Mesenchymal stem cell of Wharton's jelly (primary cell): ENCODE measurements around a stretch of chr22.

DNA sequence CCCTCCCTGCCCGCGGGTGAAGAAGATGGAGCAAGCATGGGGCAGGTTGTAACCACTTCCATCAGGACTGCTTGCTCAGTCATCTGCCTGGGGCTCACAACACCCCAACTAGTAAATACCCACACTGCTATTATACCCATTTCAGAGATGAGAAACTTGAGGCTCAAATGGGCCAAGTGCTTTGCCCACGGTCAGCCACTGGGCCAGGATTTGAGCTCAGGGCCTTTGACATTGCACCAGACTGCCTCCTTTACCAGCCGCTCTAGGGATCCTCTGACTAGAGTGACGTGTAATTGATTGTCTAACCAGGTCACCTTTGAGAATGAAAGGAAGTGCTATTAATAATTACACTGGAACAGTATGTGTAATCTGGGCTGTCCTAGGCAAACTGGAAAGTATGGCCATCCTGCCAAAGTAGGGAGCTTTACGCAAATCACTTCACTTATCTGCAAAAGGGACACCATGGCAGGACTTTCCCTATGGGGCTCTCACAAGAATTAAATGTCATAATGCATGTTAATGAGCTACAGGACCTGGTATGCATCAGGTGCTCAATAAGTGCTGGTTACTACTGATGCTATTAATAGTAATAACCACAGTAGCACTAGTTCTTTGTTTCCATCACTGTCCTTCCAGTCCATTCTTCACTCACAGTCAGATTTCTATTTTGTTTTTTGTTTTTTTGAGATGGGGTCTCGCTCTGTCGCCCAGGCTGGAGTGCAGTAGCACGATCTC is 2.7 kb upstream of the CDC42EP1 start:
- CAGE, long polyA plus RNA = no peak

GRCh38 chr22:37601592-37602430 is 6.8 kb upstream of the GGA1 start:
- CAGE, long polyA plus RNA = no peak

- CAGE, long polyA plus RNA = no peak
Measured at GRCh38 chr22:37607832-37608061, 887 bp upstream of the GGA1 start.

GRCh38 chr22:37623268-37624325 is 15.0 kb downstream of the GGA1 start:
- CAGE, long polyA plus RNA = no peak

DNA sequence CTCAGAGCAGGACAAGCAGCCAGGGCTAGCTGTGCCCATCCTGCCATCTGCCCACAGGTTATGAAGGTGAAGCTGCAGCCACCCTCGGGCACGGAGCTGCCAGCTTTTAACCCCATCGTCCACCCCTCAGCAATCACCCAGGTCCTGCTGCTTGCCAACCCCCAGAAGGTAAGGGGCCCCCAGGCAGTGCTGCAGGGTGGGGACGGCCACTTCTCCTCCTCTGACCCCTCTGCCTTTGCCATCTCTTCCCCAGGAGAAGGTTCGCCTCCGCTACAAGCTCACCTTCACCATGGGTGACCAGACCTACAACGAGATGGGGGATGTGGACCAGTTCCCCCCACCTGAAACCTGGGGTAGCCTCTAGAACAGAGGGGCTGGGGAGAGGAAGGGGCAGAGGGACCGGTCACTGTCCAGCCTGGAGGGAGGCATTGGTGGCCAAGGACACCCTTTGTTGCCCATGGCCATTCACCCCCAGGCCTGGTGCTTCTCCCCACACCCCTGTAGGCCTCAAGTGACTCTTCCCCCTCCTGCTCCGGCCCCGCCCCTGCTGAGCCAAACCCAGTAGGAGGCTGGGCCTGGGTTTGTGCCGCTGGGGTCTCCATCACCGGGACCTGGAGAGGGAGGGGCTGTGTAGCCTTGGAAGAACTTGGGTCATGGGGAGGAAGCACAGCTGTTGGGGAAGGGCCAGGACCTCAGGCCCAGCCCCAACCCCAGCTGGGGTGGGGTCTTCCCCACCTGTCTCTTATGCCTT is 6.9 kb upstream of the SH3BP1 start:
- CAGE, long polyA plus RNA = no peak

- CAGE, long polyA plus RNA = no peak
Measured at GRCh38 chr22:37658804-37659534, 446 bp downstream of the PDXP start.

DNA sequence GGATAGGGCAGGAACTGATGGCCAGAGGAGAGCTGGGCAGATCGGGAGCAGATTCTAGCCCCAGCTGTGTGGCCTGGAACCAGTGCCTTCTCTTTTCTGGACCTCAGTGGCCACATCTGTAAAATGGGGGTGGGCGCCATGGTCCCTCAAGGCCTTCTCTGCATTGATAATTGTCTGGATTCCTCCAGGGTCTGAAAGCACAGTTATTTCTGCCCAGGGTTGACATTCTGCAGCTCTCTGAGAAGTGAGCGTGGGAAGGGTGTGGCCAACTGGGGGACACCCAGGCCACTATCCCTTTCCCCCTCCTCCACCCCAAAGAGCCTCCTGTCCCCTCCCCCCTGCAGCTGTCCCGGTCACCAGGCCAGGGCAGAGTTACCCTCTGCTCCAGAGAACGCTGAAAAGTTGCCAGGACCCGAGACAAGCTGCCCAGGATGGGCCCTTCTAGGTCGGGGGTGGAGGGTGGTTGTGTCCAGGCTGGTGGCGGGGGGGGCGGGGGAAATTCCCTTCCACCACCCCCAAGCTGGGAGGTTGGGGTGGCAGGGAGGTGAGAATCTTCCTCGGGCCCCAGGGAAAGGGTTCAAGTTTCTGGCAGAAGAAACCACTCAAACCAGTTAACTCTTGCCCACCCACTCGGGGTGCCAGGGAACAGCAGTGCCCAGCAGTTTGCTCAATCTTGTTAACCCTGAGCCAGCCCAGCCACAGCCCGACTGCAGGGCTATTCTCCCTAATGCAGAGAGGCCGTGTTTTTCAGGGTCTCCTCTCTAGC is 491 bp downstream of the LGALS1 start:
- CAGE, long polyA plus RNA = no peak

DNA sequence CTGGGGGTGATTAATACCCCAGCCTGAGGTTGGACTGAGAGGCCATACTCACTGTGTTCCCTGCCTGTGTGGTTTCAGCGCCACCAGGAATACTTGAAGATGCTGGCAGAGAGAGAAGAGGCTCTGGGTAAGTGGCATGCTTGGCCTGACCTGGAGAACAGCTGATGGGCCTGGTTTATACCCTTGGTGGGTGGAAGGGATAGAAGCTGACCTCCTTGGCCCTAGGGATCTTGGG is 2.0 kb downstream of the NOL12 start:
- CAGE, long polyA plus RNA = no peak

- CAGE, long polyA plus RNA = no peak
Measured at GRCh38 chr22:37731657-37732453, 35.0 kb downstream of the TRIOBP start.

DNA sequence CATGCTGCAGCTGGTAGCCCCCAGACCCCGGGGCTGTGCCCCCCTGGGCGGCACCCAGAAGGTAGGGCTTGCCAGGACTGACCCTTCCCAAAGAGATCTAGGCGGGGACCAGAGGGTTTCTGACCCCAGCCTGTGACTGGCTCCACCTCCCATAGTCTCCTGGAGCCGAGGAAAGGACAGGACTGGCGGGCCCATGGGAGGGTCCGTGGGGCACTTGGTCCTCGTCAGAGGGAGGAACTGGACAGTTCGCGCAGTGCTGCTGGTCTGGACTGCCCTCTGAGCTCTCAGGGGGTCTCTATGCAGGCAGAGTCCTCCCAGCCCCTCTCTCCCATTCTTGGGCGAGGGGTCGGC is 53.9 kb upstream of the H1-0 start:
- CAGE, long polyA plus RNA = no peak

DNA sequence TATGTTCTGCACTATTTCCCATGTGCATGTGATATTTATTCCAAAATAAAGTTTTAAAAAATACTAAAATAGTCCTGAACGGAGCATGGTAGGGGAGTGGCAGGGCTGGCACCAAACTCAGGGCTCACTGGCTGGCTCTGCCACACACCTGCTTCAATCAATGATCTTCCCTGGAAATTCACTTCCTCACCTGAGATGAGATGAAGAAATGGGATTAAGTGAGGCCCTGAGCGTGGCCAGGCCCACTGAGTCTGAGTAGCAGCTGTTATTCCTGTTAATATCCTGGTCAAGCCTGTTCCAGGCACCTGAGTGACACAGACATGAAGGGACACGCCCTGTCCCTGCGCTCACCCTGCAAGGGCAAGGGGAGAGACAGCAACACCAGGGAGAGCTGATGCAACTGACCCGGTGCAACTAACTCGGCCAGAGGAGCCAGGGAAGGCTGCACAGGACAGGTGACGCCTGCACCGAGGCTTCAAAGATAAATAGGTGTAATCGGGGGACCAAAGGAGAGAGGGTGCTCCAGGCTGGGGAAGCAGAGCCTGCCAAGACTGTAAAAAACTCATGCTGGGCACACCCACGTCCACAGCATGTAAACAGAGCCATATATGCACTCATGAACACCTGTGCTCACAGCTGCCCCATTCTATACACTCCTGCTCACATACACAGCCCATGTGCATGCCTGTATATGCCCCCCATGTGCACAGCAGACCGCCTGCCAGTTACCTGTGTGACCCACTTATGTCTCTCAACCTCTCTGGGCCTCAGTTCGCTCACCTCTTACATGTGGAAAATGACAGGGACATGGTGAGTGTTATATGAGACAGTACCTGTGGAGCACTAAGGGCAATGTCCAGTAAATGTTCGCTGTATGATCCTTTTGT is 20.1 kb upstream of the H1-0 start:
- CAGE, long polyA plus RNA = no peak

DNA sequence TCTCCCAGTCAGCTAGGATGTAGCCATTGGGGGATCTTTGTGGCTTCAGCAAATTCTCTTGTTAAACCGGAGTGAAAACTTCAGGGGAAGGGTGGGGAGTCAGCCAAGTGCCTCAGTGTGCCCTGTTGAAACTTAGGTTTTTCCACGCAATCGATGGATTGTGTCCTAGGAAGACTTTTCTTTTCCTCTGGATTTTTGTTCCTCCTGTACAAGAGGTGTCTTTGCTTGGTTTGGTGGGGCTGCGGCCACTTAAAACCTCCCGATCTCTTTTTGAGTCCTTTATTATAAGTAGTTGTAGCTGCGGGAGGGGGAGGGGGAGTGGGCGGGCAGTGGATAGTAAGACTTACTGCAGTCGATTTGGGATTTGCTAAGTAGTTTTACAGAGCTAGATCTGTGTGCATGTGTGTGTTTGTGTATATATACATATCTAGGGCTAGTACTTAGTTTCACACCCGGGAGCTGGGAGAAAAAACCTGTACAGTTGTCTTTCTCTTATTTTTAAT is 882 bp upstream of the GCAT start:
- CAGE, long polyA plus RNA = no peak

DNA sequence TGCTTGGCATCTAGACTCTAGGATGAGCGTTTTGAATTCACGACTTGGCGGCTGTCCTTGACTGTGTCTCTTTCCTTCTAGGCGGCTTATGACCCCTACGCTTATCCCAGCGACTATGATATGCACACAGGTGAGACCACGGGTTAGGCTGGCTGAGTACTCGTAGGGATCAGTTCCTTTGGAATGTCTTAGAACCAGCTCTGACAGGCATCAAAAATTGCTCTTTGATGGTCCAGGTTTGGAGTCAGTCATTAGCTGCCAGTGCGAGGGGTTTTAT is 653 bp downstream of the EIF3L start:
- CAGE, long polyA plus RNA = no peak

GRCh38 chr22:37869936-37870436 is 20.8 kb downstream of the EIF3L start:
- CAGE, long polyA plus RNA = no peak

DNA sequence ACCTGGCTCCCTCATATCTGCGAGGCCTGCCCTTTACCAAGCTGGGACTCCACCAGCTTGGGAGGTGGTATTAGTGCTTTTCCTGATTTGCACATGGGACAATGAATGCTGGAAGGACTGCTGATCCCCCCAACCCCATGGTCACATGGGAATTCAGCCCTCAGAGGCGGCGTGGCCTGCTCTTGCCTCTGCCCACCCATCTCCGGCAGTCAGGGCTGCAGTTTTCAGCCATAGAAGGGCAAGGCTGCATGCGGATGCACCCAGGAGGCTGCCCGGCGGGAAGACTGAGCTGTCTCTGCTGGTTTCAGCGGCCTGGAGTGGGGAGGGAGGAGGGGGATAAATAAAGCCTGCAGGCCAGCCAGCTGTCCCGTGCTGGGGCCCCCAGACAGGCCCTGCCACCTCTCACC is 4.7 kb downstream of the MICALL1 start:
- CAGE, long polyA plus RNA = no peak

GRCh38 chr22:37981523-37981945 is 2.8 kb downstream of the SOX10 start:
- CAGE, long polyA plus RNA = no peak

DNA sequence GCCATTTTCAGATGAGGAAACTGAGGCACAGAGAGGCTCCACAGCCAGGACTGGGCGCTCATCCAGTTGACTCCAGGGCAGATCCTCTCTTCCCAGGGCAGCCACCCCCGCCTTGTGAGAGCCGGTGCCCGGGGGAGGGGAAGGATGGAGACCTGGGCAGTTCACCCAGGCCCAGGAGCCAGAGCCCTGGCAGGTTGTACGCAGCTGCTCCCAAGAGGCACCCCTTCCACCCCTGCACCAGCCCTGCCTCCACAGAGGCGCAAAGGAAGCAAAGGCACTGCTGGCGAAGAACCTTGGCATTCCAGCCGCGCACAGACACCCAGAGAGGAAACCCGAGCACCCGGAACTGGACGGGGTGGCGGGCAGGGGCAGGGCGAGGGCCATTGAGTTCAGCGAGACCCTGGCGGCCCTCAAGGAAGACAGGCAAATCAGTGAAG is 17.8 kb upstream of the PICK1 start:
- CAGE, long polyA plus RNA = no peak

GRCh38 chr22:38080704-38081798 is 2.9 kb downstream of the SLC16A8 start:
- CAGE, long polyA plus RNA = no peak

- CAGE, long polyA plus RNA = no peak
Measured at GRCh38 chr22:38088533-38089320, 4.7 kb upstream of the SLC16A8 start.

GRCh38 chr22:38111325-38112319 is 1.1 kb upstream of the BAIAP2L2 start:
- CAGE, long polyA plus RNA = no peak